NCI-H460 (cell line): Measurements from ENCODE around the genes BMP7 and SPO11.

DNA sequence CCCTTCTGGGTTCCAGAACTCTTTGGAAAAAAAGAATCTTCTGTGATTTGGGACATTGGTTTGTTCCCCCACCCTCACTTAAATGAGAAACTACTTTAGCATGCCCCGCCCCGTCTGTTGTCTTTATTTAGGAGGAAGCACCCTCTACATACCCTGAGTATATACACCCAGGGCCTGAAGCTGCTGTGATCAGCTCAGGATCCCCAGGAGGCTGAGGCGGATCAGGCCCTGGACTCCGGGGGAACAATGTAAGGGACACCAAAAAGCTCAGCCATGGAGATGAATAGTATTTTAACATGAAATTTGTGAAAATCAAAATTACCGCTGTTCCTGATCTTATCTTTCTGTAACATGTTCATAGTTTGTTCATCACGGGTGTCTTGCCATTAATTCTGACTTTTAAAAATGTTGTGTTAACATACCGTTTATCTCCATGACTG, 1.4 kb downstream of the BCAS1 start:
RAMPAGE:
- cytosol, long total RNA: no peak
- long total RNA: no peak
- nucleus, long total RNA: no peak

DNA sequence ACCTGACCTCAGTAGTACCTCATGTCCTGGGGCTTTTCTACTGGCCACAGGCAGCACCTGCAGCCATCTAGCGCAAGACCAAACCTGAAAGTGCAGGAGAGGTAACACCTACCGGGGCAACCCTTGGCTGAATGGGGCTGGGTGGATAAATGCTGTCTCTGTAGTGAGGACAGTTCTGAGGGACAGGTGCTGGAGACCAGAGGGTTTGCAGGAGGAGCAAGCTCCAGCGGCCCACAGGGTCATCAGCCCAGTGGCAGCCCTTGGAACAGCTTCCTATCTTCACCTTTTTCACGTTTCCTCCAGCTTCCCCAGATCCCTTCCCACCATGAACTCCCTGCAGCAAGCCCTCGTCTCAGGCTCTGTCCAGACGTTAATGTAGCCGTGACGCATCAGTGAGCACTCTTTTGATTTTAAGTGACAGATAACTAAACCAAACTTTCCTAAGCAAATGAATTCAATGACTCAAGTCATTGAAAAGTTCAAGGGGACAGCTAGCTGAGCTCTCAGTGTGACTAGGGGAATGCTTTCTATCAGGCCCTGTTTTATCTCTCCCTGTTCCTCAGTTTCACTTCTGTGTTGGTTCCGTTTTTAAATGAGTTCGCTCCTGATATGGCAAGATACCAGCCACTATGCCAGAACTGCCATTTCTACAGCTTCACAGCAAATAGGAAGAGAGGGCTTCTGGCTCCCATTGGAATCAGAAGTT, 12.2 kb upstream of the PFDN4 start:
RAMPAGE:
- cytosol, long total RNA: no peak
- long total RNA: no peak
- nucleus, long total RNA: no peak

DNA sequence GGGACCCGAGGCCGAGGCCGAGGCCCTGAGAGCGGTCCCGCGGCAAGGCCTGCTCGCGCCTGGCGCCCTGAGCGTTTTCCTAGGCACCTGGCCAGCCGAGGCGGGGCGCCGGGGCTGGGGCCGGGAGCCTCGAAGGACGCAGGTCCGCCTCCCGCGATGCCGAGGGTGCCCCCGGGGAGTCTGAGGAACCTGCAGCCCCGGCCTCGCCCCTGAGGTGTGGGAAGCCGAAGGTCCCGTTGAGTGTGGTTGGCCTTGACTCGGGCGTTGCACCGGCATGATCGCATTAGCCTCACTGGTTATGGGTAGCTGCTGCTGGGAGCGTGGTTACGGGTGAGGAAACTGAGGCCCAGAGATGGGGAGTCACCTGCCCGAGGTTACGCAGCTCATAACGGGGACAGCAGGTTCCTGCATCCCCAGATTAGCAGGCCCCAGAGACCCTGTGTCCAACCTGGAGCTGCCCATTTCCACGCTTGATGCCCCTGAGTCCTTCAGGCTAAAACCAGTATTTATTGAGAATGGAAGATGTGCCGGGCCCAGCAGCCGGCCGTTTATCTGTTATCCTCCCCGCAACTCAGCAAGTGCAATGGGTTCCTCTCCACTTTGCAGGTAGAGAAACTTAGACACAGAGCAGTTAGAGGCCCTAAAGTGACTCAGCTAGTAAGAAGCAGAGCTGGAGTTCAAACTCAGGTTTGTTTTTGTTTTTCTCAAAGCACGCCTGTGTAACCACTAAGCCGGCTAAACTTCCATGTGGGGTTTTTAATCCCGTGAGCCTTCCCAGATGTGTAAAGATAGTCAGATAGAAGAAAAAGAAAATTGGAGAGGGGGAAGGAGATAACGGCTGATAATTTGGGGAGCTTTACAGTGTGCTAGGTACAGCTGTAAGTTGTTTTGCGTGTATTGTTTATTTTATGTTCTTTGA, 601 bp downstream of the PFDN4 start:
RAMPAGE:
- cytosol, long total RNA: no peak
- long total RNA: no peak
- nucleus, long total RNA: no peak

DNA sequence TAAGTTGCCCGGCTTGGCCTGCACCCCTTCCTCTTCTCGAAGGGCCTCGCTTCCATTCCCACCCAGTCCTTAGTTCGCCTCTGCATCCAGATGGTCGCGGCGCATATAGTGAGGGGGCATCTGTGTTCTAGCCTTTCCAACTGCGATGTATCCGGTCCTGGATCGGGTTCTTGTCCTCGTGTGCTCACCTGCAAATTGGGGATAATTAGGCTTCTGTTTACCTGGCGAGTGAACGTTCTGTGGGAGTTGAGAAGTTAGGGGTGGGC, 332 bp downstream of the CSTF1 start:
RAMPAGE:
- cytosol, long total RNA: no peak
- long total RNA: no peak
- nucleus, long total RNA: no peak

DNA sequence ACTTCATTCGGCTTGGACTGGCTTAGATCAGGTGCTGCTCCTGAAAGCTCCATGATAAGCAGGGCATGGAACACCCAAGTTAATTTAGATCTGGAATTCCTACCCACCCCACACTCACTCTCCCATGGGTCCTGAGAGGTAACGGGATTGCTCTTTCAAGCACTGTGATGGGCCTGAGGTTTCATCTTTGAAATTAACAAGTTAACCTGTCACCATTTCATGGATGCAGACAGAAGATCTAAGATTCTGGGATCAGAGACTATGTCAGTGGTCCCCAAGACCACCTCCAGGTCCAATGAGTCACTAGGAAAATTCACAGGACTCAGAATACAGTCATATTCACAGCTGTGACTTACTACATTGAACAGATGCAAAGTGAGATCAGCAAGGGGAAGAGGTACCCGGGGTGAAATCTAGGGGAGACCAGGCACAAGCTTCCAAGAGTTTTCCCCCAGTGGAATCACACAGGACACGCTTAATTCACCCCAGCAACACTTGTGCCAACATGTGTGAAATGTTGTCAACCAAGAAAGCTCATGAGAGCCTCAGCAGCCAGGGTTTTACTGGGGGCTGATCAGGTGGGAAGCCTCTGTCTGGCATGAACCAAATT, 7.1 kb upstream of the RTF2 start:
RAMPAGE:
- cytosol, long total RNA: no peak
- long total RNA: no peak
- nucleus, long total RNA: no peak

RAMPAGE:
- cytosol, long total RNA: no peak
- long total RNA: no peak
- nucleus, long total RNA: no peak
Observed at GRCh38 chr20:56465947-56466322, 2.5 kb upstream of the RTF2 start.

RAMPAGE:
- cytosol, long total RNA: no peak
- long total RNA: no peak
- nucleus, long total RNA: no peak
Observed at GRCh38 chr20:56706752-56707564, 77.9 kb downstream of the TFAP2C start.

DNA sequence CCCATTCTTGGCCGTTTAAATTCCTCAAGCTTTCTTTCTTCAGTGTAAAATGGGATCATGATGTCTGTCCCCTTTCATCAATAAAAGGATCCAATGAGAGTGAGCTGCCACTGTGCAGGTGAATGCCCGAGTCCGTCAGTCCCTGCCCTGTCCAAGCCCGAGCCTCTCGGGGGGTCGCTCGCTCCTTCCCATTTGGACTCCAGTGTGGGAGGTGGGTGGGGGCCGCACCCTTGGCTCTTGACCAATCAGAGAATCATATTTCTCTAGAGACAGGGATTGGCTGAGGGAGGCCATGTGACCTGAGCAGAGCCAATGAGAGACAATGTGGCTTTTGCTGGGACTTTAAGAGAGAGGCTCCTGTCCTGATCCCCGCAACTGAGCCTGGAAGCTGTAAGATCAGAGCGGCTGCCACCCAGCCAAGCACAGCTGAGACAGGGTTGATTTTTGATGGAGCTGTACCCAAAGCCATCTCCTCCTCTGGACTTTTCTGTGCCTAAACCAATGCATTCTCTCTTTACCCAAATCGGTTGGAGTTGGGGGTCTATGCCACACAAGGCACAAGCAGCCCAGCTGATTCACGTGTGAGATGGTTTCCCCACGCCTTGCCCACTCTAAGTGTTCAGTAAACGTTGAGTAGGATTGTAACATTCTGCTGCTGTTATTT, 199.3 kb downstream of the TFAP2C start:
RAMPAGE:
- cytosol, long total RNA: no peak
- long total RNA: no peak
- nucleus, long total RNA: no peak

DNA sequence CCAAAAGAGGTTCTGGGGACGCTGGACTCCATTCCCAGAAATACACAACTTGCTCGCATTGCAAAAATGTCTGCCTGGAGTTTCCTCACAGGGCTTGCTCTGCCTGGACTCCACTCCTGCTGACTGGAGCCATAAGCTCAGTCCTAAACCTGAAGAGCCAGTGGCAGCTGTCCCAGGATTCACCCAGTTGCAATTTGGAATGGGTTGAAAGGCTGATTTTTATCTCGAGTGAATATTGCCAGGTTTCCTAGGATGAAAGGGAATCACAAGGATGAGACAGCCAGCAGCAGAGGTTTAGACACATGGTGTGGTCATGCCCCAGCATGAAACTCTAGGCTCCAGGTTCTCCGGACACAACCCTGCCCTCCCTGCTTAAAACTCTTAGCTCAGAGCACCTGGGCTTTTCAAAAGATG, 223.3 kb downstream of the BMP7 start:
RAMPAGE:
- cytosol, long total RNA: no peak
- long total RNA: no peak
- nucleus, long total RNA: no peak

RAMPAGE:
- cytosol, long total RNA: no peak
- long total RNA: no peak
- nucleus, long total RNA: no peak
Observed at GRCh38 chr20:57157434-57157803, 109.0 kb downstream of the BMP7 start.

RAMPAGE:
- cytosol, long total RNA: no peak
- long total RNA: no peak
- nucleus, long total RNA: no peak
Observed at GRCh38 chr20:57163524-57164003, 102.9 kb downstream of the BMP7 start.

DNA sequence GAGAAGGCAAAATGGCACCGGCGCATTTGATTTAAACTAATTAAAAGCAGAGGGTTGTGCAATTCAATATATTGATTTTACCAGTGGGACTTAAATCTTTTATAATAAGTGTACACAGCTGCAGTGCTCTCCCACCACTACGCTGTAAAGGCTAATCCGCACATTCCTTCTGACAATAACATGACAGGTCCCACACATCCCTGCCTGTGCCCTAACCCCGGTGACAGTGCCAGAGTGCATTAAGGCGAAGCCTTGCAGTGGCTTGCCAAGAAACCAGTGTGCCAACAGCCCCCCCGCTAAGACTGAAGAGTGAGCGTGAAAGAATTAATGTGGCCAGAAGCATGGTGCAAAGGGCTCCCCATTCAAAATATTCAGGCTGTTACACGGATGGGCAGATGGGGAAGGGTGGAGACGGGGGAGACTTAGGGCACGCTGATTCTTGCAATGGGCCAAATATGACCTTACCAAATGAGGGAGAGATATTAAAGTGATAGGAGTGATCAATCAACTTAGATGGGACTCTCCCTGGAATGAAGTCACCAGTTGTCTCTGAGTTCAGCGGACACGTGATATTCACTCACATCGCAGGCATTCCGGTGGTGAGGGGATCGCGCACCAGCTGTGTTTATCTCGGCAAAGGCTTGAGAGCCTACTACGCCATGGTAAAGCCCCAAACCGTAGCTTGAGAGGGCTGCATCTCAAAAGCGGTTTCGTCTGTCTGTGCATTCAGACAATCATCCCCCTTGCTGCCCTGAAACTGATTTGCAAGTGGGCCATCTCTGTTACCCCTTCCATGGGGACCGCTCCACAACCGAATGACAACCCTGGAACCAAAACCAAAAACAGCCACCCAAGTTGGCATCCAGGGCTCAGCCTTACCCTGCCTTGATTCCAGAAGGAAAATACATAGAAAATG, 5.6 kb downstream of the BMP7 start:
RAMPAGE:
- cytosol, long total RNA: no peak
- long total RNA: no peak
- nucleus, long total RNA: no peak

RAMPAGE:
- cytosol, long total RNA: no peak
- long total RNA: no peak
- nucleus, long total RNA: no peak
Observed at GRCh38 chr20:57266552-57267182, at the start of gene BMP7. Gene BMP7 (minus strand): TSS chr20:57266641.

GRCh38 chr20:57329489-57330066, at the start of gene SPO11:
Gene SPO11 (plus strand): TSS chr20:57329803.
RAMPAGE:
- cytosol, long total RNA: no peak
- long total RNA: no peak
- nucleus, long total RNA: no peak

GRCh38 chr20:57375158-57375646, 16.0 kb upstream of the RBM38 start:
RAMPAGE:
- cytosol, long total RNA: no peak
- long total RNA: no peak
- nucleus, long total RNA: no peak

DNA sequence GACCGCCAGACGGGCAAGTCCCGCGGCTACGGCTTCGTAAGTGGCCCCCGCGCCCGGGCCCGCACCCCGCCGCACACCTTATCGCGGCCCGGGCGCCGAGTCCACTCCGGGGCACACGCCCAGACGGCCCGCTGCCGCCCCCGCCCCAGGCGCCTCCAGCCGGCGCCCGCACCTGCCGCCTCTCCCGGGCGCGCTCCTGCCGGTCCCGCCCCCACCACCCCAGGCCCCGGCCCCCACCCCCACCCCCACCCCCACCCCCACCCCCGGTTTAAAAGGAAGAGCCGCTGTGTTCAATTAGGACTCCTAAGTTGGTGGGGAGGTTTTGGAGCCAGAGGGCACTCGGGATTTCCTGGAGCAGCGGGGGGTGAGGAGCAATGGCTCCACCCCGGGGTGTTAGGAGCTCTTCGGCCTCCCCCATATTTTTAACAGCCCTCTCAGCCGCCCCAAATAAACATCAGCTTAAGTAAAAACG, 623 bp downstream of the RBM38 start:
RAMPAGE:
- cytosol, long total RNA: no peak
- long total RNA: no peak
- nucleus, long total RNA: no peak

GRCh38 chr20:57432938-57433362, 41.8 kb downstream of the RBM38 start:
RAMPAGE:
- cytosol, long total RNA: no peak
- long total RNA: no peak
- nucleus, long total RNA: no peak

DNA sequence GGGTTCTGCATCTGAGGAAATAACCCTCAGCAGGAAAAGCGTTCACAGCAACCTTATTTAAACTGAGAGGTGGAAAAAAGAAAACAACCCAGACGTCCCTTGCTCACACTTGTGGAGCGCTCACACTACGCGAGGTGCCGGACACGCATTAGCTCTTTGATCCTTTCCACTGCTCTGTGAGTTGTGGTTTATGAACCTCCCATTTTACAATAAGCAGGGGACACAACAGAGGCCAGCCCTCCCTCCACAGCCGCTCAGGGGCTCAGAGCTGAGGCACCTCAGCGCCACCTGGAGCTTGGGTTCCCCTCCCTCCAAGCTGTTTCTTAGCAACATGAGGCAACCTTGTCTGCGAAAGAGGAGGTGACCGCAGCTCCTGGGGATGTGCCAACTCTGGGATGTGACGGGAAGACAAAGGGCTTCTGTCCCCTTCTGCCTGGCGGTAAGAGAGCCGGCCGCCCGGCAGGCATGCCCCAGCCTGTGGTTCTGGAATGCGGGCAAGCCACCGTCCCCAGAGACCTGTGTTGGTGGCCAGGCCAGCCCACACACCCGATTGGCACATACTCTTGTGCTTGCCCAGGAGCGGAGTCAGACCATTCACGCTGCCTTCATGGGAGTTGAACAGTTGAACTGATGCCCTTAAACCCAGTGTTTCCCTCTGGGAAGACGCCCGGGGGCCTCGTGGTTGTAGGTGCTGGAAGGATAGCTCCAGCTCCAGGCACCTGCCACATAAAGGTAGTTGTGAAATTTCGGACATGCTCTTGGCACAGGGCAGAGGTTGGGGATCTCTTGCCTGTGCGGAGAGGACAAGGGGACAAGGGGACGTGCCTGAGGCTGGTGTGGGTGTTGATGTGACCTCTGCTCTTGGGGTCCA, 44.5 kb downstream of the RBM38 start:
RAMPAGE:
- cytosol, long total RNA: no peak
- long total RNA: no peak
- nucleus, long total RNA: no peak

DNA sequence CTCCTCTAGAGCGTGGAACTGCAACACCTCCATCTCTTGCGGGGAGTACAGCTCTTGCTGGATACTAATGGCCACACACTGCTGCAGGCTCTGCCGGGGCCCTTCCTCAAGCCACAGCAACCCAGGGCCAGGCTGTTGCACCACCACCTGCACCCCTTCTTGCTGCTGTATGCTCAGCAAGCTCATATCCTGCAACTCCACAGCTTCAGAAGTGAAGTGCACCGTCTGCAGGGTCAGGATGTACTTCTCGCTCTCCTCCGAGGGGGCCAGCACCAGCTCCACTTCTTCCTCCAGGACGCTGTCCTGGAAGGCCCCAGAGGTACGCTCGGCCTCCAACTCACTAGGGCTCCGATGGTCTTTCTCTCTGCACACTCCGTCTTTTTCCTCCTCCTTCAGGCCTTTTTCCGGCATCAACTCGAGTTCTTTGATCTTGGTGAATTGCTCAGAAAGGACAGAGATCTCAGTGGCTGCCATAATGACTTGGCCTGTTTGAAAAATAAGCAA, 1.2 kb downstream of the CTCFL start:
RAMPAGE:
- cytosol, long total RNA: no peak
- long total RNA: no peak
- nucleus, long total RNA: no peak

RAMPAGE:
- cytosol, long total RNA: no peak
- long total RNA: no peak
- nucleus, long total RNA: no peak
Observed at GRCh38 chr20:57545283-57545731, 15.6 kb upstream of the PCK1 start.